ENCODE results near the gene IFT43.

DNA sequence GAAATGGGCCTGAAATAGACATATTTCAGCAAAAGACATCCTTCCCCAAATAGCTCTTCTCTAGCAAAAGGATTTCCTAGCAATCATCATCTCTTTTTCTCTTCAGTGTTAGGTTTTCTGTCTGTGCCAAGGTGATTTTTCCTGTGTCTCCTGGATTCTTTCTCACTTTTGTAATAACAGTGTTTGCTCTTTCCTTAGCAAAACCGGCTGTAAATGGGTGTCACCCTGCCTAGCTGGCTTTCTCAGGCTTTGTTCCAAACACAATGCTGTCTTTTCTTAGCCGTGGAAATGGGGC lies 21.8 kb downstream of the JDP2 start:
- RRBS: no CpG with 5 or more reads among the region's 2 CpGs

- RRBS: no CpG with 5 or more reads among the region's 7 CpGs
Measured at GRCh38 chr14:75479060-75479433, 43.2 kb upstream of the BATF start.

GRCh38 chr14:75521289-75521913 lies 868 bp upstream of the BATF start:
- RRBS: no CpG with 5 or more reads among the region's 9 CpGs

DNA sequence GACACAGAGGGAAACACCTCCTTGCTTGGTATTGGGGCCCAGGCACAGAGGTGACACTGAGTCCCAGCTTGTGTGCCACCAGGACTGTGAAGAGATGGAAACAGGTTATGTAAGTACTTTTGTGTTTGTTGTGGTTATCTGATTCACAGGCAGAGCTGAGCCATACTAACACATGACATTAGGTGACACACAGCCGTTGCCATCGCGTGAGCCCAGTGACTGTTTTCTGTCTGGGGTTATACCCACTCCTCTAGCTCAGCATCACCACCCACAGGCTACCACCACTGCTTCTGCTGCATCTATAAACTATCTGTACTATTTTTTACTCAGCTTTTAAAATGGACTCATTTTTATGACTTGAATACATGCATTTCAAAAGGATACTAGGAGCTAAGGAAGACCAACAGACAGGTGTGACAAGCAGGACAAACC lies 12.0 kb upstream of the FLVCR2 start:
- RRBS: no CpG with 5 or more reads among the region's 3 CpGs

DNA sequence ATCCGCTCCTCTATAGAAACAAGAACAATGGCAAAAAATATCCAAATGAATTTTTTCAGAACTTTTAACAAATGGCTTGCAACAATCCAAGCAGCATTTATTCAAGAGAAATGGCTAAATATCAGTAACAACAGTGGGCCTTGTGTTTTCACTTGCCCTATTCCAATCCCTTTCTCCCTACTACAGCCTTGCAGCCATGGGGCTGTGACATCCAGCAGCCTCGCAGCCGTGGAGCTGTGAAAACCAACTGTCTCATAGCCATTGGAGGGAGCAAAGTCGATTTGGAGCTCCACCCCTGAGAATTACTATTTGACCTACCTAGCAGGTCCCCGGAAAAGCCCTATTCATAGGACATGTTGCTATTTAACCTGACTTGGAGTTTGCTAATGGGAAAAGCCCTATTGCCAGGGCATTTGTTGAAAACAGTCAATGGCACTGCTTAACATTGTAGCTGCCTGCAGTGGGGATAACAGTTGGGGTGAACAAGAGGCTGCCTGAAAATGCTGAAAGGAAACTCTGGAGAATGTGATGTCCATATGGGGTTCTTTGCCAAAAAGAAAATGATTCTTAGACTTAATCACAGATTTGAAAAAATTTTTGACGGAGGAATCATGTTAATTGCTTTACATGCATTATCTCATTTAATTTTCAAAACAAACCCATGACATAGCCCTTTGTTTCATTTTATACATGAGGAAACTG lies 33.2 kb downstream of the ERG28 start:
- RRBS: no CpG with 5 or more reads among the region's 6 CpGs

DNA sequence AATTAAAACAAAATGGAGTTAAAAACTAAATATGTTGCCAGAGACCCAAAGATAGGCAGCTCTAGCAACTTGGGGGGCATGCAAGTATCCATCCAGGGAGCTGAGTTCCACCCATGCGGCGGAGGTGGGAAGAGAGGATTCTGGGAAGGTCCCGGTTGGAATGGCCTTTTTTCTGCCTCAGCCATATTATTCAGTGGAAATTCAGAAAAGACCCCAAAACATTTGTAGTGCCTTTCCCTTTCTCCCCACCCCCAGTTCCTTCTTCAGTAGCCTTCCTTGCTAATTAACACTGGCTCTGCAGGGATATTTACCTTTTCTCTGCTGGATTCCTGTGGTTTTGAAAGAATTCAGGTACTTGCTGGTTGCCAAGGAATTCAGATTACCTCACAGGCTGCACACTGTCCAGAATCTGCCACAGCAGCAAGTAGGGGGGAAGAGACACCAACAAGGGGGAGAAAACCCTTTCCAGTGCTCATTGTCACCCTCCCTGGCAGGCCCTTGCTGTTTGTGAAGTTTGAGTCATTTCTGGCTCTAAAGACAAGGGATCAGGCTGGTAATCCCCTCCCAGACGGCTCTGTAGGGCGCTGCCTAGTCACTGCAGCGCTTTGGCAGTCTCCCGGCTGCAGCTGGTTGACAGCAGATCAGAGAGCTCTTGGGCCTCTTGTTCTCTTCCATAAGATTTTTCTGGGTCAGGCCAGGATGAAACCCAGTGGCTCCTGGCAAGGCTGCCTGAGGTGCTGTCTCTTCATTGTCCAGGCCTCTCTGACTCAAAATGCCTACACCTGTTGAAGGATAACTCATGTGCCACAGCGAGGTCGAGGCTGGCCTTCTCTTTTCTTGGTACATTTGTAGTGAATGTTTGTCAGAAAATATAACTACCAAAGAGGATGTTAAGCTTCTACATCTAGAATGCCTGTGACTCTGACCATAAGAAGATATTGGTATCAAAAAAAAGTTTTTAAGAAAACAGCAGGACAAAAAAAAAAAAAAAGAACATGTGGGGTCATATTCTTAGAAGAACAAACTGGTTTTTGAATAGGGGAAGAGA lies 50.8 kb downstream of the TTLL5 start:
- RRBS: no CpG with 5 or more reads among the region's 9 CpGs

GRCh38 chr14:75985594-75986855 lies at the start of gene IFT43:
Gene IFT43 (plus strand): TSS chr14:75985763.
- RRBS: under 1% methylated on average over 9 of the region's 60 CpGs

DNA sequence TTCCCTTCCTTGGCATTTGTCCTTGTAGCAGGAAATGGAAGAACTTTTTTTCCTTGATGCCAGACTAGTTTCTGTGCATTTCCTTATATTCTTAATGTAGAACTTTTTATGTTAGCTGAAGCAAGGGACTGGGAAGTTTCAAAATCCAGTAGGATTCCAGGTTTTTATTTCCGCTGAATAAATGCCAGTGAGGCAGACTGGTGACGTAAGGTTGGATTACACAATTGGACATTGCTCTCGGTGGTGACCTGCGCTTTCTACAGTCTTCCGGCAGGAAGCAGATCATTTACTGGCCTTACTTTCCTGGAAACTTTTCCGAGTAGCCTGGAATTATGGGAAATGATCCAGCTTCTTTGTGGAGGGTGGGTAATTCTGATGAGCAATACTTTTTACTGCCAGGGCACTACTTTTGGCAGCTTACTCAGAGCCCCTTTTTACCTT lies 3.6 kb downstream of the IFT43 start:
- RRBS: no CpG with 5 or more reads among the region's 6 CpGs

DNA sequence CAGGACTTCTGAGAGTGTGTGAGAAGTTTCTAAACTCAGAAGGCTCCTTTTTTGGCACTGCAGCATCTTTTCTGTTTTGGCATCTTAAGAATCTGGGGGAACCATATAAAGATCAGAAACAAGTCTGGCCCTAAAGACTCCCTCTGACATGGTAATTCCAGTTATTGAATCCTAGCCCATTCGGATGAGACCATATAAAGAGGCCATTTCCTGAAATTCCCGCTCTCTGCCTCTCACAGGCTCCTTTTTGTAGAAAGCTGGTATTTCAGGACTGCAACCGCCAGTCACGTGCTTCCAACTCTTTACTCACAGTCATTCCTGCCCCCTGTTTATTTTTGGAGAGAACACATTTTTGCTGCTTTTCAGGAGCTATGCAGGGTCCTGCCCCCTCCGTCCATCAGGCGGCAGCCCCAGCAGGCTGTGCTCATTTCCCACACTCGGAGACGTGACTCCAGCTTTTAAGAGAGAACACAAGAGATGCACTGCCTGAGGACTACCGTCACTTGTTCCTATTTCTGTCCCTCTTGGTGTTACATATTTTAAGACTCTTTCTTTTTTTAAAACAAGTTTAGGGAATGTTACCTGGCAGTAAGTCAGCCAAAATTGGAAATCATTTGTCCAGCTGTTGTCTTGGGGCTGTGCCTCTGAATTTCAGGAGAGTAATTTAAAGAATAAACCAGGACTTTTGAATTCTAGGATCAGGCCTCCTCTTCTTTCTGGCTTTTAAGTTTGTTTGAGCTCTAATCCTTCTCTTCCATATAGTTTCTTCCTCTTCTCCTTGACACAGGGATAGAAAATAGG lies 26.9 kb downstream of the IFT43 start:
- RRBS: no CpG with 5 or more reads among the region's 9 CpGs

GRCh38 chr14:76761838-76762264 lies 583 bp downstream of the VASH1 start:
- RRBS: under 1% methylated on average over 8 of the region's 55 CpGs

GRCh38 chr14:76768247-76768751 lies 7.0 kb downstream of the VASH1 start:
- RRBS: no CpG with 5 or more reads among the region's 12 CpGs

- RRBS: no CpG with 5 or more reads among the region's 3 CpGs
Measured at GRCh38 chr14:76772236-76772703, 11.0 kb downstream of the VASH1 start.

GRCh38 chr14:76775751-76776278 lies 14.5 kb downstream of the VASH1 start:
- RRBS: no CpG with 5 or more reads among the region's 46 CpGs

DNA sequence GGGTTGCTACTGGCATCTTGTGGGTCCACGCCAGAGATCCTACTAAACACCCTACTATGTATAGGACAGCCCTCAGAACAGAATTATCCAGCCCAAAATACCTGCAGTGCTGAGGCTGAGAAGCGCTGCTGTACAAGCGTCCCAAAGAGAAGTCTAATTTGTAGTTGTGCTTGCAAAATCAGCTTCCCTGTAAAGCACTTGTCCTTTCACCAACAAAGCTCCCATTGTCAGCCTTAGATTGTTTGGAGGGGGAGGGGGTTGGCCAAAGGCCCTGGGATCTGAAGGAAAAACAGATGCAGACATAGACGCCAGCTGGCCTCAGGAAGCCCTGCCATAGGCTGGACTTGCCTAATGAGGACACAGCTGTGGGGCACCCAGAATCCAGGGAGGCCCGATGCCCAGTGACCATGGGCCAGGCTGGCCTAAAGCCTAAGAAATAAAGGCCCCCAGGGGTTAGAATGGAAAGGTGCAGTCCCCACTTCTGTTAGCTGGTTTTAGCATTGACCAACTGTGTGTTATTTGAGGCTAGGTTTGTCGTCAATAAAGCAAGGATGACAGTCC lies 3.9 kb downstream of the LRRC74A start:
- RRBS: no CpG with 5 or more reads among the region's 6 CpGs

DNA sequence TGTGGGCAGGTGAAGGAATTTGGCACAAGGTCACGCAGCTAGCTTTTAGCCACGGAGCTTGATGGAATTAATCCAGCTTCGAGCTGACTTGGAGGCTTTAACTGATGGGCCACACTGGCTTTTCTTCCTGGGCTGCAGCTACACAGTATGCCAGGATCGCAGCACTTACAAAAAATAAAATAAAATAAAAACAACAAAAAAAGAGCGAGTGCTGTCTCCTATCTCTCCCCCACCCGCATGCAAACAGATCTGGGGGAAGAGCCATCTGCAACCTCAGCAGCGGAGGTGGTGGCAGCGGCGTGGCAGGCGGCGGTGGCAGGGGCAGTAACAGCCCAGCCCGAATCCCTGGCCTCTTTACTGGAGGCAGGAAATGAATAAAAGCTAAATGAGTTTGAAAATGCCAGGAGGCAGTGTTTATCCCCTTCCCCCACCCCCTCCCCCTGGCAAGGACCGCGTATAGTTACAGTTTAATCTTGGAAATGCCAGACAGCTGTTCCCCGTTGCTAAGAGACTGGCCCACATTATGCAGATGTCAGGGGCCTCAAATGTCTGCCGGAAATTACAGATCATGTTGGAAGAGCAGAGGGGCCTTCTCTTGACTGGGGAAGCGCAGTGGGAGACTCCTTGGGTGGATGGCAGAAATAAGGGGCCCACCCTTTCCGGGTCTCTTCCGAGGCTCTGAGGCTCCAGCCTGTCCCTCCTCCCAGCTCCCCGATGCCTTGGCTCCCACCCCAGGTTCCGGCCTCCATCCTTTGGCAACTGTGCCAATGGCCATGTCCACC lies 93.6 kb downstream of the LRRC74A start:
- RRBS: 4% methylated on average over 4 of the region's 21 CpGs

GRCh38 chr14:76961578-76962278 lies 66.8 kb downstream of the IRF2BPL start:
- RRBS: 1% methylated on average over 6 of the region's 24 CpGs

DNA sequence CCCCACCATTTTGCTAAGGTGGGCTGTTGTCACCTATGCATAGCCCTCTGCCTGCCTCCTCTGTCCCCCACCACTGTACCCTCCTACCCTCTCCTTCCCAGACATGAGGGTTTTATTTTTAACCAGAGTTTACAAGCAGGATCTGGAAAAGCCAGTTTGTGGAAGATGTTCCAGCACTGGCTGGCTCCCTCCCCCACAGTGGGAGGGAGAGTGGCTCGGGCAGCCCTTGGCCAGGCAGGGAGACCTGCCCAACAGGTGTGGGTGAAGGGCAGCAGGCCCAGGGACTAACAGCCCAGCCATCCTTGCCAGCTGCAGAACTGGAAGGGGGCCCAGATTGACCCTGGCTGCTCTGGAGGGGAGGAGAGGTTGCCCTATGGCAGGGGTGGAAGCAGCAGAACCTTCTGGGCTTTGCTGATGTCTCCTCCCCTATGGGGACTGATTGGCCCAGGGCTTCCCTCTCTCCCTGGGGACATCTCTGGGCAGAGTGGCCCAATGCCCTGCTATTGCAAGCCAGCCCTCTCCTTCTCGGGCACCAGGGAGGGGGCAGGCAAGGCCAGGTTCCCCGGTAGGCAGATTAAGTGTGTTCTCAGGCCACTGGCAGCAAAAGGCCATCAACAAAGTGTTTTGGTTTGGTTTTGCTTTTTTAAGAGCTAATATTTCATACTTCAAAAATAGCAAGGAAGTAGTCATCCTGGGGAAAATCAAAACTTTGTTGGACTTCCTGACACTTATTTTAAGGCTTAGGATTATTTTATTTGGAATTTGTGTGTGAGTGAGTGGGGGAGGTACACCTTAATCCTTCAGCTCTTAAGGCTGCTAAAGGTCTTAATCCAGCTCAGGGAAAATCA lies 20.4 kb downstream of the IRF2BPL start:
- RRBS: no CpG with 5 or more reads among the region's 3 CpGs

DNA sequence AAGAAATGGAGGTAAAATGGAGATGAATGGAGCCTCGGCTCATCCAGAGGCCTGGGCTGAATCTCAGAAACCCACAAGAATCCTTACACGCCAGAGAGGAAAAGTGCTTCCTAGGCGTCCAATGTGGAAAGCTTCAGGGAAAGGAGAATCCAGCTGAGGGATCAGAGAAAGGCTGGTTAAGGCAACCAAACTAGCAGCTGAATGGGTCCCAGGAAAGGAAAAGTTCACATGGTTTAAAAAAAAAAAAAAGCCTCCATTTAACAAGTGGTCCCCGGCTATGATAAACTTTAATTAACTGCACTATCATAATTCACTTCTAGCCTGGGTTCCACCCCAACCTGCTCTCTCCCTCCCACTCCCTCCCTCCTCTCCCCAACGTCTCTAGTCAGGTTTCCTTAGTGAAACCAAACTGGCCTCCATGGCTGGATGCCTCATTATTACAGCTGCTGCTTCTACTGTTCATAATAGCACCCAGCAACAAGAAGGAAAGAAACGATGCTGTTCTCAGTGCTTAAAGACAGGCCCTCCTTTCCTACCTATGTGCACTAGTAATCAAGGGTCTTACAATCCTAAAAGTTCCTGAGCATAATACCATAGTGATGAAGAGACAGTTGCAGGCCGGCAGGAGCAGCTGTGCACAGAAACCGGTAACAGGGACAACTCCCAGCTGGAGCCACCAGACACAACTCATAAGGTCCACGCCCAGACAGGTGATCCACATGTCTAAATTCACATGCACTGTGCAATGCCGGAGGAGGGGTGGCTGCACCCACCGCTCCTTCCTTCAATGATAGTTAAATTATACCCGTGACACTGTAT lies 6.3 kb downstream of the IRF2BPL start:
- RRBS: no CpG with 5 or more reads among the region's 12 CpGs

GRCh38 chr14:77025022-77025723 lies 3.3 kb downstream of the IRF2BPL start:
- RRBS: 3% methylated on average over 1 of the region's 22 CpGs

DNA sequence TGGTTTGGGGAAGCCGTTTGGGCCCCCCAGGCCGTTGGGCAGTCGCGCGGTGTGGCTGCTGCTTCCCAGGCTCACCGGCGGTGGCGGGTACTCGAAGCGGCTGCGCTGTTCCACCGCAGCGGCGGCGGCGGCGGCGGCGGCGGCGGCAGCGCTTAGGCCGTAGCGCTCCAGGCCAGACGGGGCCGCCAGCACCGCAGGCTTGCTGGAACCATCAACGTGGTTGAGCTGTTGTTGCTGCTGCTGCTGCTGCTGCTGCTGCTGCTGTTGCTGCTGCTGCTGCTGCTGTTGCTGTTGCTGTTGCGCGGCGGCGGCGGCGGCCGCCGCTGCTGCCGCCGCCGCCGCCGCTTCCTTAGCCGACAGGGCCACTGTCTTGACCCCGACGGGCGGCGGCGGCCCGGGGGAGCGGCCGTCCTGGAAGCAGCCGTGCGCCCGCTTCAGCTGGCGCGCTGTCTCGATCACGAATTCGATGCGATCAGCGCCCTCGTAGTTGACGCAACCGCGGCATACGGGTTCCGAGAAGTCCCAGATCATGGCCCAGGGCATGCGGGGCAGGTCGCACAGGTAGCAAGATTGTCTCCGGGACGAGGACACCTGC lies 1.2 kb downstream of the IRF2BPL start:
- RRBS: under 1% methylated on average over 2 of the region's 70 CpGs

Measured in AG09319 (cell line).